SK-N-SH (cell line): ENCODE results near the genes ATP7B and CKAP2.

- RRBS: no CpG with 5 or more reads among the region's 9 CpGs
CAGE:
- cytosol, long polyA plus RNA: no peak
- long polyA plus RNA: no peak
- nucleus, long polyA plus RNA: no peak
Measured at GRCh38 chr13:51244929-51245415, 22.8 kb downstream of the FAM124A start.

- RRBS: no CpG with 5 or more reads among the region's 3 CpGs
CAGE:
- cytosol, long polyA plus RNA: no peak
- long polyA plus RNA: no peak
- nucleus, long polyA plus RNA: no peak
Measured at GRCh38 chr13:51378058-51378513, 38.6 kb downstream of the SERPINE3 start.

- RRBS: no CpG with 5 or more reads among the region's 3 CpGs
CAGE:
- cytosol, long polyA plus RNA: no peak
- long polyA plus RNA: no peak
- nucleus, long polyA plus RNA: no peak
Measured at GRCh38 chr13:51448195-51449059, 4.4 kb downstream of the INTS6 start.

- RRBS: no CpG with 5 or more reads among the region's 2 CpGs
CAGE:
- cytosol, long polyA plus RNA: no peak
- long polyA plus RNA: no peak
- nucleus, long polyA plus RNA: no peak
Measured at GRCh38 chr13:51604477-51605091, 20.3 kb downstream of the WDFY2 start.

- RRBS: no CpG with 5 or more reads among the region's 5 CpGs
CAGE:
- cytosol, long polyA plus RNA: no peak
- long polyA plus RNA: no peak
- nucleus, long polyA plus RNA: no peak
Measured at GRCh38 chr13:51752257-51752655, 51.7 kb downstream of the DHRS12 start.

GRCh38 chr13:51752656-51753360 is 51.2 kb downstream of the DHRS12 start:
- RRBS: no CpG with 5 or more reads among the region's 6 CpGs
CAGE:
- cytosol, long polyA plus RNA: no peak
- long polyA plus RNA: no peak
- nucleus, long polyA plus RNA: no peak

GRCh38 chr13:51765635-51766028 is 38.3 kb downstream of the DHRS12 start:
- RRBS: no CpG with 5 or more reads among the region's 2 CpGs
CAGE:
- cytosol, long polyA plus RNA: no peak
- long polyA plus RNA: no peak
- nucleus, long polyA plus RNA: no peak

DNA sequence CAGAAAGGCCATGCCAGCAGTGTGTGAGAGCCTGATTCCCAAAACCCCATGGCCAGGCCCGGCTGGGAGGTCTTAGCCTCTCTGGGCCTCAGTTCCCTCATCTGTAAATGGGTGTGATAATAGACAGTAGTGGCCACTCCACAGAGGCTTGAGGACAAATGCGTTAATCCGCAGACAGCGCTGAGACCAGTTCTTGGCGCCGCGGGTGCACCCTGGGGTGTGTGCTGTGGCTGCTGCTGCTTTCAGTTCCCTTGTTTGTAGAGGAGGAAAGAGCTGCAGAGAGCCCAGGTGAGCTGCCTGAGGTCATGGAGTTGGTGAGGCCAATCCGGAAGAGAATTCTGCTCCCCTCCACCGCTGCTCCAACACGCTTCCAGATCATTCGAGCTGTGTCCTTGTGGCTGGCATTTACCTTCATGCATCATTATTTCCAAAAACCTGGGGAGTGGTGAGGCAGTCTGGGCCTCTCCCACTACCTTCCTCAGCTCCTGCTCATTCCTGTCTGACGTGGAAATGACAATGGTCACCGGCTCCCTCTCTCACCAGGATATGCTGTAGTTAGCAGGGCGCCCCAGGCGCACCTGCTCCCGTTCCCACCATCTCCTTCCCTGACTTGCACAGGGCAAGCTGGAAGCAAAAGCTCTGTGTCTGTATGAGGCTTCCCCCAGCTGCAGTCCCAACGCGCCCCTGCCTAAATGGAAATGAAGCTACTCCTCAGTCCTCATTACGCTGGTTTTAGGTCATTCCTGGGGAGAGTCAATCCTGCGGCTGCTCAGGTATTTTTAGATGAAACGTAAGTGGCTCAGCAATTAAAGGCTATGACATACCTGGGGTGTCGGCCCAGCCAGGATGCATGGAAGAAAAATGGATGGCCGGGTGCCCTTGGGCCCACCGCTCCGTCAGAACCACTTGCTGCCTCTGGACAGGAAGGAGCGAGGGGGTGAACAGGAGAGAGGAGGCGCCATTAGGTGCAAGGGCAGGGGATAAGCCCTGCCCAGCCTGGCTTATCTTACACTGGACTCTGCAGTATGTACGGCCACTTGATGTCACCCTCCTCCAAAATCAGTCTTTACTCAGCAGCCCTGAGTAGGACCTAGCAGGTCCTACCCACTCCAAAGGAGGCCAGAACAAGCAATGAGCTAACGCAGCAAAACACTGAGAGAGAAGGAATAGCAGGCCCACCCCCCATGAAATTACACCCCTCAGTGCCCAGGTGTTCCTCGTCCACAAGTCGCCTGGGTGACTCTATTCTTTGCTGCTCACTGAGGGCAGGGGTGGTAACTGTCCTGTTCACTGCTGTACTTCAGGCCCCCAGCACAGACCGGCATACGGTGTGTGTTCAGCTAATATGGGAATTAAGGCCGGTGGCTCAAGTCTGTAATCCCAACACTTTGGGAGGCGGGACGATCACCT is 32.5 kb downstream of the DHRS12 start:
- RRBS: 100% methylated on average over 2 of the region's 36 CpGs
CAGE:
- cytosol, long polyA plus RNA: no peak
- long polyA plus RNA: no peak
- nucleus, long polyA plus RNA: no peak

DNA sequence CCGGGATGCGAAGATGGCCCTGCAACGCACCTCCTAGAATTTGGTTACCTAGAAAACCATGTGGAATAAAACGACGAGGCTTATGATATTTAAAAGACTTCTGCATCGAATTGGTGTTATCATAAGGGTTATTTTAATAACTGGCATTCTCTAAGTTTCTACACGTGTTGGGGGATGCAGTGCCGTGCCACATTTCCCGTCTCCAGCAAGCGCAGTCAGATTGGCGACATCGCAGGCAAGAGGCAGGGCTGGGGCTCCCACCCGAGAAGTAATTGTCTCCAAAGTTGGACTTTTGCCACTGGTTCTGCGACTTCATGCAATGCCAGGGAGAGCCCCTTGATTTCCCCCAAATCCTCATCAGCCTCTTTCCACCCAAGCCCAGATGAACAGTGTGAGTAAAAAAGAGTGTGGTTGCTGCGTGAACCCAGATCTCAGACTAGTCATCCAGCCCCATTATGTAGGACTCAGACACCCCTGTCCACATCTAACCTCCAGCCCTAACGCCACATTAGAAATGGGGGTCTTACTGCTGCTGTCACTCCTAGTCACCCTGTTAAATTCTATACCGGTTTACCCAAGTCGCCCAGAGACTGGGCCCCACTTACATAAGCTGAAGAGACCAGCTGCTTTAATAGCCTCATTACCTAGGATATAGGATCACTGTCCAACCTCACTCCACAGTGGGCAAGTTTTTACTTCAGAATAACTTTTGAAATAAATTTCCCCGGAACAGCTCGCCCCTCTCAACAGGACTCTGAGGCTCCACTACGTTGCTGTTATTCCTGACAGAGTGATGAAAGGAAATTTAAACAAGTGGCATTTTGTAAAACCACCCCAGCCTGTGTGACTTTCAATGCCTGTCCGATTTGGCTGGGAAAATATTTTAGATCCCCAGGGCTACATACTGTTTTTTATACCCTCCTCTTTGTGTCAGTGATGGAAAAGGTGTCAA is 724 bp upstream of the DHRS12 start:
- RRBS: 6% methylated on average over 1 of the region's 22 CpGs
CAGE:
- cytosol, long polyA plus RNA: no peak
- long polyA plus RNA: no peak
- nucleus, long polyA plus RNA: no peak

DNA sequence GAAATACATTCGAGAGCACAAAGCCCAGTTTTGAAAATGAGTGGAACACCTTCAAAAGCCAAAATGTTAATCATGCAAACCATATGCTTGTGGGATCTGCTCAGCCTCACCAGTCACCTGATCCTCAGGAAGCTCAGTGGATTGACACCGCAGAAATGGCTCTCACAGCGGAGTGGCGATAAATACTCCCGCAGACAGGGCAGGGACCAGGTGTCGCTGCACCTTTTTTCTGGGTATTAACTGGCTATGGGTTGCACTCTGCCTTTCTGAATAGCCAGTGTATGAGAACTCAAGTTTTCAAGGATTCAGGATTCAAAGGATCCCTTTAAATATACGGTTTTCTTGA is 18.2 kb upstream of the DHRS12 start:
- RRBS: no CpG with 5 or more reads among the region's 7 CpGs
CAGE:
- cytosol, long polyA plus RNA: no peak
- long polyA plus RNA: no peak
- nucleus, long polyA plus RNA: no peak

DNA sequence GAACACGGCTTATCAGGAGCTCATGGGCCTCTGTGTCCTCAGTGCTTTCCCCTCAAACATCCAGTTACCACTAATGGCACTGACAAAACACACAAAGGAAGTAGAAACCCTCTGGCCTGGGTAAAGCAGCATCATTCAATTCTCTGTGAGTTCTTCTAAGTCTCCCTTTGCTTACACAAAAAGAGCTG is 43.7 kb downstream of the ATP7B start:
- RRBS: no CpG with 5 or more reads among the region's 1 CpG
CAGE:
- cytosol, long polyA plus RNA: no peak
- long polyA plus RNA: no peak
- nucleus, long polyA plus RNA: no peak

- RRBS: 2% methylated on average over 30 of the region's 110 CpGs
CAGE:
- cytosol, long polyA plus RNA: no peak
- long polyA plus RNA: no peak
- nucleus, long polyA plus RNA: no peak
Measured at GRCh38 chr13:52010940-52012283, at the start of gene ATP7B. TSS of gene ATP7B (minus strand) at chr13:52011450.

- RRBS: under 1% methylated on average over 10 of the region's 83 CpGs
CAGE:
- cytosol, long polyA plus RNA: start-site peak on the plus strand at chr13:52455442-52455510, 134 and 169 reads in 2 replicates; start-site peak on the minus strand at chr13:52455924-52455963, 8 and 6 reads in 2 replicates
- long polyA plus RNA: start-site peak on the plus strand at chr13:52455454-52455503, 174 and 193 reads in 2 replicates; start-site peak on the minus strand at chr13:52455901-52455945, 17 and 14 reads in 2 replicates
- nucleus, long polyA plus RNA: start-site peak on the plus strand at chr13:52455464-52455496, 53 and 175 reads in 2 replicates
Measured at GRCh38 chr13:52455198-52456243, at the start of gene CKAP2. TSS of gene CKAP2 (plus strand) at chr13:52455478.

GRCh38 chr13:52651932-52652169 is 785 bp upstream of the SUGT1 start:
- RRBS: no CpG with 5 or more reads among the region's 7 CpGs
CAGE:
- cytosol, long polyA plus RNA: no peak
- long polyA plus RNA: no peak
- nucleus, long polyA plus RNA: no peak

DNA sequence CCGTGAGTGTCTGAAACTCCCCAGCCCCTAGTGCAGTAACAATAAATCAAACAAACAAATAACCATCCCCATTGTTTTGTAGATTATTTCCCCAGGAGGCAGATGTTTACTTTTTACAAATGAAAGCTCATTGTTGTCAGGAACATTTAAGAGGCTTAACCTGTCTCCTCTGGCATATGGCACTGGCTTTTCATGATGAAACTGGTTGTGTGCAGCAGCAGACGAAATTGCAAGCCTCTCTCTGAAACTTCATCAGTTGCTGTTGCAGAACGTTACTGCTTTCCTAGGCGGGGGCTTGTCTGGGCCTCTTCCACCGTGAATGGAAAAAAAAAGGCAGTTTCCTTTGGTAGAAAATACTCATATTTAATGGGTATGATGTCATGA is 31.8 kb upstream of the PCDH8 start:
- RRBS: no CpG with 5 or more reads among the region's 5 CpGs
CAGE:
- cytosol, long polyA plus RNA: no peak
- long polyA plus RNA: no peak
- nucleus, long polyA plus RNA: no peak

- RRBS: no CpG with 5 or more reads among the region's 4 CpGs
CAGE:
- cytosol, long polyA plus RNA: no peak
- long polyA plus RNA: no peak
- nucleus, long polyA plus RNA: no peak
Measured at GRCh38 chr13:53042837-53043257, 14.2 kb downstream of the OLFM4 start.

DNA sequence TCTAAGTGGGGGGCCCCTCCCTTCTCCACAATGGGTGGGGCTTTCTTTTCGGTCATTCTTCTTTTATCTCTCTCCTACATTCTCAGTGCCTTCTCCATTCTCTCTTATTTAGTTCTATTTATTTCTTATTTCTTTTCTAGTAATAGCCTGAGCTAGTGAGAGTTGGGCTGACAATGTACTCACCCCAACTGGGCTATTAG is 331.4 kb downstream of the OLFM4 start:
- RRBS: no CpG with 5 or more reads among the region's 1 CpG
CAGE:
- cytosol, long polyA plus RNA: no peak
- long polyA plus RNA: no peak
- nucleus, long polyA plus RNA: no peak

DNA sequence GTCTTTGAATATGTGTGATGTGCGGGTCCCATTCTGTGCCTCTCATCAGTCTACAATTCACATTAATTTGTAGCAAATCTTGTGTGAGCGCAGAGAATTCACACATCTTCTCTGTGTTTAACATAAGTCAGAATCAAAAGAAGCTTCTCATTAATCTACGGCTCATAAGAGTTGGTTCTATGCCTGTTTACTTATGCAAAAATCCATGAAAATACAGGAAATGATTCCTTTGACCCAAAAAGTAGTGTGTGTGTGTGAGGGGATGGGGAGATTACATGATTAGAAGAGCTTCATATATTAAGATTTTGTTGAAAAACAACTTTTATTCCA is 1094.4 kb downstream of the OLFM4 start:
- RRBS: no CpG with 5 or more reads among the region's 3 CpGs
CAGE:
- cytosol, long polyA plus RNA: no peak
- long polyA plus RNA: no peak
- nucleus, long polyA plus RNA: no peak

DNA sequence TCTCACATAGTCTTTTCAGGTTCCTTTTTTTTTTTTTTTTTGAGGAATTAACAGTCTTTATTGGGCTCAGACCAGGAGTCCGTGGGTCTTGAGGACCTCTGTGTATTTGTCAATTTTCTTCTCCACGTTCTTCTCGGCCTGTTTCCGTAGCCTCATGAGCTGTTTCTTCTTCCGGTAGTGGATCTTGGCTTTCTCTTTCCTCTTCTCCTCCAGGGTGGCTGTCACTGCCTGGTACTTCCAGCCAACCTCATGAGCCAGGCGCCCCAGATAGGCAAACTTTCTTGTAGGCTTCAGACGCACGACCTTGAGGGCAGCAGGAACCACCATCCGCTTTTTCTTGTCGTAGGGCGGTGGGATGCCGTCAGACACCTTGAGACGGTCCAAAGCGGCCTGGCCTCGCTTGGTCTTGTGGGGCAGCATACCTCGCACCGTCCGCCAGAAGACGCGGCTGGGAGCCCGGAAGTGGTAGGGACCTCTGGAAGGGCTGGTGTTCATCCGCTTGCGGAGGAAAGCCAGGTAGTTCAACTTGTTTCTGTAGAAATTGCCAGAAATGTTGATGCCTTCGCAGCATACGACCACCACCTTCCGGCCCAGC is 1412.1 kb downstream of the OLFM4 start:
- RRBS: no CpG with 5 or more reads among the region's 26 CpGs
CAGE:
- cytosol, long polyA plus RNA: no peak
- long polyA plus RNA: no peak
- nucleus, long polyA plus RNA: no peak

- RRBS: 1% methylated on average over 11 of the region's 48 CpGs
CAGE:
- cytosol, long polyA plus RNA: no peak
- long polyA plus RNA: no peak
- nucleus, long polyA plus RNA: no peak
Measured at GRCh38 chr13:57629720-57630567, 1.6 kb upstream of the PCDH17 start.